Left lung (tissue), 1 donor: ENCODE measurements around the genes EFEMP2 and LRFN4.

DNA sequence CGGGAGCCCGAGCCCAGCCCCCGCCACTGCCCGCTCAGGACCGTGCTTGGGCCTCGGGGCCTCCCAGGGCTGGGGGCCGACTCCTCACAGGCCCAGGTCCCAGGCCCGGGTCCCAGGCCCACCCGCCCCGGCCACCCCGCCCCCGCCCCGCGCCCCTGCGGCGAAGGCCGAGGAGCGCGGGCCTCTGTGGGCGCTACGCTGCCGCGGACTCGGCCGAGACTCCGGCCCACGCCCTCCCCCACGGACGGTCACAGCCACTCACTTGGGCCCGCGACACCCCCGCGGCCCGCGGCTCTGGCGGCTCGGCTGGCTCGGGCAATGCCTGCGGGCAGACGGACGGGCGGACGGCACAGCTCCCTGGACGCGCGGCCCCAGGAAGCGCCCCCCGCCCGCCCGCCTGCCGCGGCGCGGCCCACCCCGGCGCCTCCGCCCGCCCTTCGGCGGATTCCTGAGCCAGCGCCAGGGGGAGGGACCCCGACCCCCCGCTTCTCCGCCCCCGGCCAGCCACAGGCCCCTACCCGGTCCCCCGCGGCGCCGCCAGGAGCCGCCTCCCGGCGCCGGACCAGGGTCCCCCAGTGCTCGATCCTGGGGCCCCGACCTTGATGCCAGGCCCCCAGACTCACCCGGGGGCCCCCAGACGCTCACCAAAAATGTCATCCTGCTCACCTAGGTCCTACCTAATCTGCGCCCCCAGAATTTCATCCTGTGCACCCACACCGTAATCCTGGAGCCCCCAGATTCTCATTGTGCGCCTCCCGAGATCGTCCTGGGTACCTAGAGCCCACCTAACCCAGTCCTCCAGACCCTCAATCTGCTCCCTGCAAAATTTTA is at the start of gene EFEMP2:
Gene EFEMP2, minus strand, starts transcription at position 380 of the 831 bp plus-strand sequence.
- PRO-cap, result bidirectional peak, plus-strand start at position 321 of the sequence, minus-strand start at position 447 of the sequence

GRCh38 chr11:65915259-65916365 is 3.2 kb downstream of the C11orf68 start:
- PRO-cap, result no peak

DNA sequence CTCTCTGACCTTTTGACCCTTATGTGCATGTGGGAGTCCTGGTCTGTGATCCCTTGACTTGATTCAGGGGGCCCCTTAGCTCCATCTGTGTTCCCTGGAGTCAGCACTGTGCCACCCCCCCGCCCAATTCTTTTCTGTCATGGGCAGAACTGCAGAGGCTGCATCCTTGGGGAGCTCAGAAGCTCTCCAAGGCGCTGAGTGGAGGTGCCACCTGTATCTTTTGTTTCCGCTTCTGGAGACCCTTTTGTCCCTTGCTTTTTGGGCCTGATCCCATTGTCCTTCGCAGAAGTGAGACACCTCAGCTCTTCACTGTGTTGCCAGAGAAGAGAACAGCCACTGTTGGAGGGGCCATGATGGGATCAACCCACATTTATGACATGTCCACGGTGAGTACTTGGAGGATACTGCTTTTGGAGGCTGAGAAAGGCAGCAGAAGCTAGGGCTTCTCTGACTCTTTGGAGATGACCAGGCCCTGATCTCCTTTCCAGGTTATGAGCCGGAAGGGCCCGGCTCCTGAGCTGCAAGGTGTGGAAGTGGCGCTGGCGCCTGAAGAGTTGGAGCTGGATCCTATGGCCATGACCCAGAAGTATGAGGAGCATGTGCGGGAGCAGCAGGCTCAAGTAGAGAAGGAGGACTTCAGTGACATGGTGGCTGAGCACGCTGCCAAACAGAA is 2.3 kb upstream of the PACS1 start:
- PRO-cap, result no peak

- PRO-cap, result no peak
These were observed 73.7 kb upstream of the KLC2 start for GRCh38 chr11:66183843-66184194.

- PRO-cap, result no peak
These were observed 10.6 kb upstream of the KLC2 start for GRCh38 chr11:66246910-66247229.

DNA sequence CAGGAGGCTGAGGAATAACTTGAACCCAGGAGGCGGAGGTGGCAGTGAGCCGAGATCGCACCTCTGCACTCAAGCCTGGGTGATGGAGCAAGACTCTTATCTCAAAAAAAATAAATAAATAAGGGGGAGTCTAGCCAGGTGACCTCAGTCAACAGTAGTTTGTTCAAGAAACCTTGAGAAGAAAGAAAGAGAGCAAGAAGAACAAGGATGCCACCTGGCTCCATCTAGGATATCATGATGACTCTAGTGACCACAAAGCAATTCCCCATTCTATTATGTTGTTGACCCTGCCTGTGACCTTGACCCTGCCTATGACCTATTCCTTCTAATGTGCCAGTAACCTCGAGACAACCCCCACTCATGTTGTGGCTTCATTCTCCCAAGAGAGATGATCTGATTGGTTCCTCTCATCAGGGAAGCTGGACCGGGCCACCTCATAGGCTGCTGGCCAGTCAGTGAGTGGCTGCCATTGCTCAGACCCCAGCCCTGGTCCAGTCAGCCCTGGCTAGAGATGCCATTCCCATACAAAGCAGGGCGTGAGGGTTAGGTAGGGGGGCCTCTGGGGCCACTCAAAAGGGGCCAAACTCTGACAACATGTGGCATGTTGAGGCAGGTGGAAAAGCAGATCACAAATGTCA is 12.0 kb downstream of the SLC29A2 start:
- PRO-cap, result unidirectional peak, minus-strand start at position 440 of the sequence

DNA sequence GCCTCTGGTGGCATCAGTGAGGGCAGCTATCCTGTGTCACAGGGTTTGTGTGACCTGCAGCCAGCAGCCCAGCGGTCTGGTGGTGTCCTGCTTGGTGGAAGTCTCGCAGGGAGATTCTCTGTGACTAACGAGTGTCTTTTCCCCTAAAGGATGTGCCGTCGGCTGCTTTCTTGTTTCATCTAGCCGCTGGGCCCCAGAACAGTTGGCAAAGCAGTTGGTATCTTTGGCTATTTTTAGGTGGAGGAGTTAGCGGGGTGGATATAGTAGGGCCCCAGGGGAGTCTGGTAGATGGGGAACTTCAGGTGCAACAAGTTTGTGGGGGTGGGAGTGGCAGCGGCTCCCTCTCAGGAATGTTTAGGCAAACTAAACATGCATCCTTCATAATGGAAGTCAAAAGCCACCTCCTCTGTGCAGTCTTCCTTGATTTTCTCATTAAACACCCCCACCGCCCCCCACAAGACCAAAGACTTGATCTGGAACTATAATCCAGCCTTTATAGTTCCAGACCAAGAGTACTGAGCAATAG is 1.3 kb upstream of the PELI3 start:
- PRO-cap, result no peak

DNA sequence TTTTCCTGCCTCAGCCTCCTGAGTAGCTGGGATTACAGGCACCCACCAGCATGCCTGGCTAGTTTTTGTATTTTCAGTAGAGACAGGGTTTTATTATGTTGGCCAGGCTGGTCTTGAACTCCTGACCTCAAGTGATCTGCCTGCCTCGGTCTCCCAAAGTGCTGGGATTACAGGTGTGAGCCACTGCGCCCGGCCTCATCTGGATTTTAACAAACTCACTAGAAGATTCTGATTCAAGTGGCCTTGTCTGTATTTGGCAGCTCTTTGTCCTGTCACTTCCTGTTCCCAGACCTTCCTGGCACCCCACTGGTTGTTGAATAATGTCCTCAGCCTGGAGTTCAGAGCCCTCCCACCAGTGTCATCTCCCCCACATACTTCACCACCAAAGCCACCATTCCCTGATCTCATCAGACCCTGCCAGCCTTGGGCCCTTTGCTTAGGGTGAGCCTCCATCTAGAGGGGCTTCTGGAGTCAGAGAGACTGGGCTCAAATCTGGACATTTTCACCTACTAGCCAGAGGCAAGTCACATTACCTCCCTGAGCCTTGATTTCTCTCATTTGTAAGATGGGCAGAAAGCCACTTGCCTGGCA is 3.3 kb downstream of the PELI3 start:
- PRO-cap, result no peak

DNA sequence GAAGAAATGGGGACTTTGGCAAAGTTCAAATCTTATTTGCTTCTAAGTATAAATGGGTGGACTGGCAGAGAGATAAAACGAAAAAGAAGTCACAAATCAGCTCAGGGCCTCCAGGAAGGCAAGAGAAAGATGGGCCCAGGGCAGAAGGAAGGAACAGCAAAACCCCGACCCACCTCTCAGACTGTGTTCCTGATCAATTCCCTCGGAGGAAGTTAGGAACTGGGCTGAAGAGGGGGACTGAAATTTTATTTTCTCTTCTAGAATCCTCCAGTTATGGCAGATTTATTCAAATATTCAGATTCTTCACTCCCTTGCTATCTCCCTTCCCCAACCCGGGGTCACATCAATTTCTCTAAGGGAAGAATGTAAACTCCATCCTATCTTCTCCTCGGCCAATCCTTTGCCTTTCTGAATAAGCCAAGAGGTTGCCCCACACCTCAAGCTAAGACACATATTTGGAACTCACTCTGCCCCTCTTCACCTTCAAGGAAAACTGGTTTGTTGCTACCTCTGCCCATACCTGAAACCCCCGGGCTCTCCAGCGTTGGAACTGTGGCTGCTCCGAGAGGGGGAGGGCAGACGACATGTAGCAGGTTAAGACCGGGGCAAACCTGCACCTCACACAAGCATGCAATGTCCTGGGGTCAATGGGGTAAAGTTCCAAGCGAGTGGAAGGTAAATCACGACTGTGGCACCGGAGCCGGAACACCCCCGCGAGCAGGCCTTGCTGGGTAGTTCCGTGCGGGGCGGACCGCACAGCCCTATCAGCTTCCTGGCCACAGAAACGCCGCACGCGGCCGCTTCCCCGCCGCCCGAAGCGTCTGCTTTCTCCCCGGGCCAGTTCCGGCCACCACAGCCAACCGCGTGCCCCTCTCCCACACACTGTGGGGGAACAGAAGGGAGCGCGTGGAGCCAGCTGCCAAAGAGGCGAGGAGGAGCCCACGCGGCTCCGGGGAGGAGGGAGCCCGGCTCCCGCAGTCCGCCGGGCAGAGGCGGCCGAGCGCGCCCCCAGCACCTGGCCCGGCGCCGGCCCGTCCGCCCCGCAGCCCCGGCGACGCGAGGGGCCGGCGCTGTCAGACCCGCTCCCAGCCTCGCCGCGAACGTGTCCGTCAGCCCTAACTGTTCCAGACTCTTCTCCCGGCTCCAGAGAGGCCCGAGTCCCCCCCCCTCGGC is 1.8 kb downstream of the SPTBN2 start:
- PRO-cap, result no peak

GRCh38 chr11:66844015-66844554 is 844 bp downstream of the RCE1 start:
- PRO-cap, result no peak

- PRO-cap, result bidirectional peak, plus-strand start at chr11:66856709, minus-strand start at chr11:66856375; bidirectional peak, plus-strand start at chr11:66857104, minus-strand start at chr11:66856930
These were observed at the start of gene LRFN4 for GRCh38 chr11:66856471-66857166. LRFN4 (plus strand) TSS chr11:66857064.

DNA sequence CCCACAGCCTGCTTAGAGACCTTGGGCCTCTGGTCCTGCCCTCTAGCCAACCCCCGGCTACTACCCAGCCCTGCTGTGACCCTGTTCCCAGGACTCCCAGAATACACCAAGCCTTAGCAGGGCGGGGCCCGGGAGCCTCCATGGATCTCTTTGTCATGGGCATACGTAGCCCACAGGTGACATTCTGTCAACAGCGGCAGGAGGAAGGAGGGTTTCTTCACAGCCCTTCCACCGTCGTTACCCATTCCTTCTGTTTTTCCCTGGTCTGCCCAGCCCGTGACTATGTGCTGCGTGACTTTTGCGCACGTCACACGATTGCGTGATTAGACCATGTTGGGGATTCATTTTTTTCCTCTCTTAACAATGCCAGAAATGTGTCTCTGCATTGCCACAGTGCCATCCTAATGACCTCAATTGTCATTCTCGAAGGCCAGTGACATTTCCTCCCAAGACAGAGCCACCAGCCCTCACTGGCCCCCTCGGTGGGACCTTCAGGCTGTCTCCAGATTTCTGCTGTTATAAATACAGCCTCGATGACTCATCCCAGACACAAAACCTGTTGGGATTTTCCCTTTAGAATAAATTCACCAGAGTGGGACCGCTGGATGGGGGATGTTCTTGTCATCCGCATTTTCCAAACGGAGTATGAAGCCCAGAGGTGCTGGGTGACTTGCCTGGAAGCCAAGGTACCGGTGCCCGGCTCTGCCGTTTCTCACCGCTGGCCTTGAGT is 9.1 kb downstream of the SYT12 start:
- PRO-cap, result no peak

DNA sequence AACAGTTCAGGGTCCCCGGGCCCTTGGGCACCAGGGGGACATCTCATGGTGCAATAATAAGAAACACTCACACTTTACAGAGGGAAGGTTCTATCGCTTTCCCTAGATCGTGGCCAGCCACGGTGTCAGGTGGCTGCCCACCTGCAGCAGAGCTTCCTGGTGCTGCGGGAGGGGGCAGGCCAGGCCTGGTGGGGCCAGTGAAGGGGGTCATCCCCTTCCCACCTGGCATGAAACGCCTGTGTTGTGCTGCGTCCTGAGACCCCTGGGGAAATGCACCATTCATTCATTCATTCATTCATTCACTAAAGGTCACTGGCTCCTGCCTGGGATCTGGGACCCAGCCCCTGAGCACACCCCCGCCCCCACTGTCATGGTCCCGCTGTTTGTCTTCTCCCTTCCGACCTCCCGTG is 392 bp upstream of the RHOD start:
- PRO-cap, result no peak

- PRO-cap, result no peak
These were observed 3.7 kb downstream of the RHOD start for GRCh38 chr11:67060103-67061045.

GRCh38 chr11:67081893-67082092 is 25.1 kb downstream of the RHOD start:
- PRO-cap, result no peak

DNA sequence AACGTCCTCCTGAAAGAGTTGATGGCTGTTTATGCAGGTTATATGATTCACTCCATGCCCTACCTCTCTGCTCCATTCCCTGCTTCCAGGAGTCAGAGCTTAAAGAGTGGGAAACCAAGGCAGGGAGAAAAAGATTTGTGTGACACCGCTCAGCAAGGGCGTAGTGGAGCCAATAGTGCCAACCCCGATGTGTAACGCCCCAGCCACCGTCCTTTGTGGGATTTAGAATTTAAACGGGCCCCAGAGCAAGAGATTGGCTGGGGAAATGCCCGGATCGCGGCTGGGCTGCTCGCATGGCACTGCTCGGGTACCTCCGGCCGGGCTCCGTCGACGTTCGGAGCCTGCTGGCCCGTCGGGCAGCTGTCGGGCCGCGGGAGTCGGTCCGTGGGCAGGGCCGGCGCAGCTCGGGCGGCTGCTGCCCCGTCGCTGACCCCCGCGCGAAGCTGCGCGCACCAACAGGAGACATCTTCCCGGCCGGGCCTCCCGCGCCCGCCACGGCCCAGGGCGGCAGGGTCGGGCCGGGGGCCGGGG is 1.5 kb upstream of the KDM2A start:
- PRO-cap, result bidirectional peak, plus-strand start at position 363 of the sequence, minus-strand start at position 336 of the sequence; bidirectional peak, plus-strand start at position 438 of the sequence, minus-strand start at position 469 of the sequence

DNA sequence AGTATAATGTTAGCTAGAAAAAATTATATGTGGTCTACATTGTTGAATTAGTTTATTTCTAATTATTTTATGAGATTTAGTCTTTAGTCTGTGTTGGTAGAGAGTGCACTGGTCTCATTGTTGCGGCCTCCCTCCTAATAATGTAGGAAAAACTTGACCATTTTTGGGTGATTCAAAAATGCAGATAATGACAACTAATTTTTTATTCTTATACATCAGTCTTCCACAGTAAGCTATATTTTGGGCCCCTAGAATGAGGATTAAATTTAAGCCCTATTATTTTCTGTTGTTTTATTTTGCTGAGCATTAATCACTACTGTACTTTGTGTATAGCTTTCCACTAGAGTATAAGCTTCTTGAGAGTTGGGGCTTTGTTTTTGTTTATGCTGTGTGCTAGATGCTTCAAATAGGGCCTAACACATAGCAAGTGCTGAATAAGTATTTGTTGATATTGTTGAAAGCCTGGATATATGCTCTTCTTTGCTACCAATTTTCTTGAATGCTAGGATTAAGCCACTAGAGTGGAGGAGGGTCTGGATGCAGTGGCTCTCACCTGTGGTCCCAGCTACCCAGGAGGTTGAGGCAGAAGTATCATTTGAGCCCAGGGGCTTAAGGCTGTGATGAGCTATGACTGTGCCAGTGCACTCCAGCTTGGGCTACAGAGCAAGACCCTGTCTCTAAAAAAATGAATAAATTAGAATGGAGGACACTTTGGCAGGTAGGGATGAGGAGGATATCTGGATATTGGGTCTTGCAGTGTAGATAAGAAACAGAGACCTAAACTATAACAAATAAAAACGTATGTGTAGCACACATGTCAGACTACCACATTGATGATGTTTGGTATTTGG is 9.6 kb downstream of the KDM2A start:
- PRO-cap, result no peak

DNA sequence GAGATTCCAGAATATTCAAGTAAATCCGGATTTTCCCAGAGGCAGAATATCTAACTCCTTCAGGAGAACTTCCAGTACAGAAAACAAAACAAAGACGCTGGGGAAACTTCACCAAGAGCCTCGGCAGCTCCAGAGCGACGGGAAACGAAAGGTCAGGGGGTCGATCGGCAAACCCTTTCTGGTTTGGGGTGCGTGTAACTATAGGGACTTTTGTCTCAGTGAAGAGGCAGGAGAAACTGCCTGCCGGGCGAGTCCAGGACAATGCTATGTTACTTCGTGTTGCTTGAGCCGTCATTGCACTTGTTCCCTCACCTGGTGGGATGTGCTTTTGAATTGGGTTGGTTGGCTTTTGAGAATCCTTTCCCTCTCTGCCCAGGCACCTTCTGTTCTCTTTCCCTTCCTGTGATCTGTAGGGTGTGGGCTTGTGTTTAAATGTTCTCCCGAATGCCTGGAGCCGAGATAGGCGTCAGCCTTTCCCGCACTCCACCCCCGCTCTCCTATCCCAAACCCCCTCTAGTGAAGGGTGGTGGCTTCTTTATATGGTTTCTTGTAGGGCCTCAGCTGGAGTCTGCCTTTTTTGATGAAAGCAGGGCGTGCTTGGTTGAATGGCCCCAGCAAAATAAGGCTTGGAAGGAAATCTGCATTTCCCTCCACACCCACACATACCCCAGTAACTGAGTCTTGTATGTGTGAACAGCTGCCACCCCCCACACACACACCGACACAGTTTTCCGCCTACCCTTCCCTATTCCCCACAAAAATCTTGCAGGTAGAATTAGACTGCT is 25.9 kb upstream of the GRK2 start:
- PRO-cap, result bidirectional peak, plus-strand start at position 443 of the sequence, minus-strand start at position 402 of the sequence; bidirectional peak, plus-strand start at position 583 of the sequence, minus-strand start at position 512 of the sequence

DNA sequence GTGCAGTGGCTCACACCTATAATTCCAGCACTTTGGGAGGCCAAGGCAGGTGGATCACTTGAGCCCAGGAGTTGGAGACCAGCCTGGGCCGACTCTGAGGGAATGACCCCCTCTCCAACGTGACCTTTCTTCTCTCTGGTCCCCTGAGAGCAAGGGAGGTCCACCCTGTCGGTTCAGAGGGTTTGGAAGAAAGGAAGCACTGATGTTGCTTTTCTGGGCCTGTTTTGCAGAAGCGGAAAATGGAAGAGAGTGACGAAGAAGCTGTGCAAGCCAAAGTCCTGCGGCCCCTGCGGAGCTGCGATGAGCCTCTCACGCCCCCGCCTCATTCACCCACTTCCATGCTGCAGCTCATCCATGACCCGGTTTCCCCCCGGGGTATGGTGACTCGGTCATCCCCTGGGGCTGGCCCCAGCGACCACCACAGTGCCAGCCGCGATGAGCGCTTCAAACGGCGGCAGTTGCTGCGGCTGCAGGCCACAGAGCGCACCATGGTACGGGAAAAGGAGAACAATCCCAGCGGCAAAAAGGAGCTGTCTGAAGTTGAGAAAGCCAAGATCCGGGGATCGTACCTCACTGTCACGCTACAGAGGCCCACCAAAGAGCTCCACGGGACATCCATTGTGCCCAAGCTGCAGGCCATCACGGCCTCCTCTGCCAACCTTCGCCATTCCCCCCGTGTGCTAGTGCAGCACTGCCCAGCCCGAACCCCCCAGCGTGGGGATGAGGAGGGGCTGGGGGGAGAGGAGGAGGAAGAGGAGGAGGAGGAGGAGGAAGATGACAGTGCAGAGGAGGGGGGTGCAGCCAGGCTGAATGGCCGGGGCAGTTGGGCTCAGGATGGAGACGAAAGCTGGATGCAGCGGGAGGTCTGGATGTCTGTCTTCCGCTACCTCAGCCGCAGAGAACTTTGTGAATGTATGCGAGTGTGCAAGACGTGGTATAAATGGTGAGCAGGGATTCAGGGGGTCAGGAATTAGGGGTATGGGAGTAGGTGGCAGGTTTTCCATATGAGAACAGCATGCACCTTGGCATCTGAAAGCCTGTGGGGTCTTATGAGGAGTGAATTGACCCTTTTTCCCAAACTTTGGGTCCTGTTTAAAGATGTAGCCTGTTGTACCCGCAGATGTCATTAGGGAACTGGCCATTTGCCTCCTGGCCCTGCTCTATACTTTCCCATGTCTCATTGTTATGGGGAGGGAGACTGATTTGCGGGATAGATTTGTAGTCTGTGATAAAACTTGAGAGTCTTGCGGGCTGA is 16.0 kb upstream of the GRK2 start:
- PRO-cap, result no peak

DNA sequence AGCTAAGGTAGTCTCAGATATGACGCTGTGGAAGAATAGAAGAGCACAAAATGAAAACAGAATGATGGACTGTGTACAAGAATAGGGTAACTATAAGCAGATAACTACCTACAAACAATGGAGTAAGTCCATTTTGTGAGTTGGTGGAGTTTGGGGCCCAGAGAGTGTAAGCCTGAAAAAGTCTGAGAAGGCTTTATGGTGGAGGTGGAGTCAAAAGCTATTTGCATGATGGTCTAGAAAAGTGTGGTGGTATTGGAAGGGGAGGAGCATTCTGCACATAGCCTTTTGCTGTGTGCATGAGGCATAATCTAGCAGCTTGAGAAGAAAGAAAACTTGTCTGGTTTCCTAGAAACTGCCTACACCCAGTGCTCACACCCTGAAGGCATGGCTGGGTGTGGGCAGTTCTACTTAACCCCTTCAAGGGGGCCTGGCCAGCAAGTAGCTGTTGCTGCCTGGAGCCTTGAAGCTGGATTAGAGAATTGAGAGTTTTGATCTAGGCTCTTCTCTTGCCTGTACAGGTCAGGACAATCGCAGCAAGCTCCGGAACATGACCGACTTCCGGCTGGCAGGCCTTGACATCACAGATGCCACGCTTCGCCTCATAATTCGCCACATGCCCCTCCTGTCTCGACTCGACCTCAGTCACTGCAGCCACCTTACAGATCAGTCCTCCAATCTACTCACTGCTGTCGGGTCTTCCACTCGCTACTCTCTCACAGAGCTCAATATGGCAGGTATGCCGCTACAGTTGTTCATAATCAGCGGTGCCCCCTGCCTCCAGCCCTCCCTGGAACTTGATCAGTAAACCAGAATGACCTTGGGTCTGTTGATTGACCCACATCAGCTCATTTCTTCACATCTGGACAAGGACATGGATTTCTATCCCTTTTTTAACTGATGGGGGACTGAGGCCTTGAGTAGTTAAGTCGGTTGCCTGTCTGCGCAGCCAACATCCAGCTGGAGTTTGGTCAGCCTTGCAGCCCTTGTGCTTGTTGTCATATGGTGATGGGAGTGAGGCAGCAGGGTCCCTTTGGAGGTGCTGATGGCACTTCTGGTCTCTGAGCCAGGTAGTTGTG is 12.2 kb upstream of the GRK2 start:
- PRO-cap, result no peak